ENCODE data around the genes GAREM1, DTNA, ZNF397 and C18orf21.

DNA sequence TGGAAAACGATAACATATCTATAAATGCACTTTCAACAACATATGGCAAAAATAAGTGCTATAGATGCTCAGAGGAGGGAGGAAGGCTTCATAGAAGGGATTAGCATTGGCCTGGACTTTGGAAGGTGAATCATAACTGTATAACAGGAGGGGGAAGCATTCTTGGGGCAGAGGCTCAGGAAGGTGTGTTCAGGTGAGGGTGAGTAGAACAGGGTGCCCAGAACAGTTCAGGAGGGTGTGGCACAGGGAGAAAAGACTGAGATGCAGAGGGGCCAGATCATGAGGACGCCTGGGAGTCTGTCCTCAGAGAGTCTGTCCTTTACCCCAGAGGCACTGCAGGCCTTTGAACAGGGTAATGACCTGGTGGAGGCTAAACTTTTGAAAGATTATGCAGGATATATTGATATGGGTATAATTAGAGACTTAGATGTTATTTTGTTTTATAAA is 29.3 kb upstream of the MEP1B start:
- PRO-cap = unidirectional peak, plus-strand start at position 245 of the sequence

DNA sequence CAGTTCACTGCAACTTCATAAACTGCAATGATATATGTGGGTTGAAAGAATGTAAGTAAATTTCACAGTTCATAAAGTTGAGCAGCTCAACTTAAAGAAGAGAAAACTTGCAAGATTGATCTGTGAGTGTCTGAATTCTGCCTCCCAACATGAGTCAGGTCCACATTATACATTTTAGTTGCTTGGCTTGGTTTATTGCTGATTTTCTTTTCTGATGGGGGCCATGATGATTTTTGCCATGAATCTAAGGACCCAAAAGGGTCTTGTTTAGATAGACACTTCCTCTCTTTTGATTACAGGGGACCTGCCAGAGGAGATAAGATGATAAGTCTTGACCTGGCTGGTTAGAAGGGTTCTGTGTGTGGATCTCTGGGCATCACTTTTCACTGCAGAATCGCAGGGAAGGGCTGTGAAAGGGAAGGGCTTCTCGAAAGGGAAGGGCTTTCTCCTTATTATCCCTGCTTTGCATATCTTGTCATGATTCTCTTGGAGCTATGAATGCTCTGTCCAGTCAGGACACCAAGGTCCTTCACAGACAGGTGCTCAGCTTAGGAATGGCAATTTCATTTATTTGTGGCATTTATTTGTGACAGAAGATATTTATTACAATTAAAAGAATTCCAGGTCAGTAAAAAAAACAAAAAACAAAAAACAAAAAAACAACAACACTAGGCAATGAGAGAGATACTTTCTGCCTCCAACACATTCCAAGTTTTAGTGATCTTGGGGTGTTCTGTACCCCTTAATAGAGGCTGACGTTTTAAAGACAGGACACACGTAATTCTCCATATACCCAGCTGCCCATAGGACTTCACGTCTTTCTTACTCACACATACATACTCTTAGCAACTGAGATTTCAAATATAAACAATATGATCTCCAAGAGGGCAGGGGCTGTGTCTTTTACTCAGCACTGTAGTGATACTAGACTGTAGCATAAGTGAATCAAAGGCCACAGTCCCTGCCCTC is 75.1 kb downstream of the MEP1B start:
- PRO-cap = no peak

DNA sequence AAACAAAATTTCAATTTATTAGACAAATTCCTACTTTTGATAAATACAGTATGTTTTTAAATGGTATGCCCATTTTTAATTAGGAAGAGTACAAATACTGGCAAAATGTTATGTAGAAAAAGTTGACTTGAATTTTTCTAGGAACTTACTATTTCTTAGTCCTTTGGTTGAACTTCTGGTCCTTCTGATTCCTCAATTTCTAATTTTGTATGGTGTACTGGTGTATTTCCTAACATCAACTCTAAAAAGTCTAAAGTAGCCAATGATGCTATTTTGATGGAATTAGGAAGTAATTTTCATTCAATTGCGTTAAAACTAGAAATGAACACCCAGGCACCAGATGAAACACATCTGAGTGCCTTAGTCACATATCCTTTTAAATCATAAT is 119.8 kb downstream of the GAREM1 start:
- PRO-cap = no peak

GRCh38 chr18:32470575-32471452 is at the start of gene GAREM1:
Gene GAREM1 (minus strand): TSS chr18:32470882.
- PRO-cap = bidirectional peak, plus-strand start at chr18:32471001, minus-strand start at chr18:32470749

DNA sequence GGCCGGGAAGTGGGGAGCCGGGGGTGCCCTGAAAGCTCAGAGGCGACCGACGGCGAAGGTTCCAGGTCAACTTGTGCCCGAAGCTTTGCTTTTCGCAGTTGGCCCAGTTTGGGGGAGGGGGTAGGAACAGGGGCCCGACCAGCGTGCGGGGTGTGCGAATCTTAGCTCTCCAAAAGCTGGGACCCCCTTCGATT is 1.9 kb downstream of the KLHL14 start:
- PRO-cap = no peak

- PRO-cap = no peak
These were observed 3.7 kb upstream of the KLHL14 start for GRCh38 chr18:32776480-32776996.

- PRO-cap = no peak
These were observed 304.4 kb downstream of the CCDC178 start for GRCh38 chr18:33135985-33136613.

GRCh38 chr18:34331356-34331810 is 106.7 kb upstream of the NOL4 start:
- PRO-cap = unidirectional peak, minus-strand start at chr18:34331555

- PRO-cap = no peak
These were observed 117.1 kb upstream of the DTNA start for GRCh38 chr18:34592815-34593560.

GRCh38 chr18:34710147-34710410 is at the start of gene DTNA:
Gene DTNA (plus strand): TSS chr18:34710298.
- PRO-cap = no peak

- PRO-cap = unidirectional peak, minus-strand start at chr18:34979047
These were observed 62.2 kb upstream of the MAPRE2 start for GRCh38 chr18:34978745-34979605.

- PRO-cap = no peak
These were observed 2.1 kb upstream of the MAPRE2 start for GRCh38 chr18:35039160-35039552.

DNA sequence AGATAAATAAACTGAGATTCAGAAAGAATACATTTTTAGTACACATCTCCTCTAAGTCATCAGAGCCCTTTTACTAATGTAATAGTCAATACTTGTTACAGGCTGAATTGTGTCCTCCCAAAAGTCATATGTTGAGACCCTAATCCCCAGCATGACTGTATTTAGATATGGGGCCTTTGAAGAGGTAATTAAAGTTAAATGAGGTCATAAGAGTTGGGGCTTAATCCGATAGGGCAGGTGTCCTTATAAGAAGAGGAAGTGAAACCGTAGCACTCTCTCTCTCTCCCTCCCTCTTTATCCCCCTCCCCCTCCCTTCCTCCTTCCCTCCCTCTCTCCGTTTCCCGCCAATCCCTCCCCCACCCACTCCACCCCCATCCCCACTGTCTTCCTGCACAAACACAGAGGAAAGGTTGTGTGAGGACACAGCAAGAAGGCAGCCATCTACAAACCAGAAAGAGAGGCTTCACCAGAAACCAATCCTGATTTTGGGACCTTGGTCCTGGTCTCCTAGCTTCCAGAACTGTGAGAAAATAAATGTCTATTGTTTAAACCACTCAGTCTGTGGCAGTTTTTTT is 66.6 kb upstream of the ZNF397 start:
- PRO-cap = no peak

GRCh38 chr18:35231083-35231354 is 9.8 kb upstream of the ZNF397 start:
- PRO-cap = no peak

- PRO-cap = bidirectional peak, plus-strand start at chr18:35241055, minus-strand start at chr18:35240919; bidirectional peak, plus-strand start at chr18:35241243, minus-strand start at chr18:35241251
These were observed at the start of gene ZNF397 for GRCh38 chr18:35240823-35241966. Gene ZNF397 (plus strand): TSS chr18:35241034.

DNA sequence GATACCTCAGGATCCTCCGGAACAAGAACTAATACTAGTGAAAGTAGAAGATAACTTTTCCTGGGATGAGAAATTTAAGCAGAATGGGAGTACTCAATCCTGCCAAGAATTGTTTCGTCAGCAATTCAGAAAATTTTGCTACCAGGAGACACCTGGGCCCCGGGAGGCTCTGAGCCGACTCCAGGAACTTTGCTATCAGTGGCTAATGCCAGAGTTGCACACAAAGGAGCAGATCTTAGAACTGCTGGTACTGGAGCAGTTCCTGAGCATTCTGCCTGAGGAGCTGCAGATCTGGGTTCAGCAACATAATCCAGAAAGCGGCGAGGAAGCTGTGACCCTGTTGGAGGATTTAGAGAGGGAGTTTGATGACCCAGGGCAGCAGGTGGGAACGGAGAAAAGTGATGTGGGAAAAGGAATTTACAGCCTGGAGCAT is 1.7 kb downstream of the ZNF397 start:
- PRO-cap = no peak

DNA sequence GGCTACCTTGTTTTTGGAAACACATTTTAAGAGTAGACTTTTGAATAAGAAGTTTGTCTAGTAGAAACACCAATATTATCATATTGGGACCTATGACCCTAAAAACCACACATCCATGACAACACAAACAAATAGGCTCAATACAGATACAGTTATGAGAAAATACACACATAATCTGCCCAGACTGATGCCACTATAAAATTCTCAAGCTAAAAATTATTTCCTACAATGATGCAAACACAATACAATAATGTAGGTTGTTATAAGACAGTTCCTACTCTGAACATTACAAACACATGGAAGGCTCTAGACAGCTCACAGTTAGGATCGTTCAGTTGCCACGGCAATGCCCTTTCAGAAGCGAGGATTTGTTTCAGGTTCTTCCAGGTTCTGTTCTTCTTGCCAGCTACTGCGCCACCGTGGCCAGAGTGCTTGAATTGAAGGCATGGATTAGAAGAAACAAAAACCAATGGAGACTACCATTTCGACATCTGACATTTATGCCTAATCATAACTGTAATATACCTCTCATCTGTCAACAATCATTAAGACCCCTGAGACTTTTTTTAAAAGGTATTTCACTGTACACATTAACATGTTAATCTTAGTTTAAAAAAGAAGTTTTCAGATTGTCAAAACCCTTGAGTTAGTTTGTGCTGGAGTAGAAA is 18.6 kb downstream of the INO80C start:
- PRO-cap = unidirectional peak, plus-strand start at position 291 of the sequence

DNA sequence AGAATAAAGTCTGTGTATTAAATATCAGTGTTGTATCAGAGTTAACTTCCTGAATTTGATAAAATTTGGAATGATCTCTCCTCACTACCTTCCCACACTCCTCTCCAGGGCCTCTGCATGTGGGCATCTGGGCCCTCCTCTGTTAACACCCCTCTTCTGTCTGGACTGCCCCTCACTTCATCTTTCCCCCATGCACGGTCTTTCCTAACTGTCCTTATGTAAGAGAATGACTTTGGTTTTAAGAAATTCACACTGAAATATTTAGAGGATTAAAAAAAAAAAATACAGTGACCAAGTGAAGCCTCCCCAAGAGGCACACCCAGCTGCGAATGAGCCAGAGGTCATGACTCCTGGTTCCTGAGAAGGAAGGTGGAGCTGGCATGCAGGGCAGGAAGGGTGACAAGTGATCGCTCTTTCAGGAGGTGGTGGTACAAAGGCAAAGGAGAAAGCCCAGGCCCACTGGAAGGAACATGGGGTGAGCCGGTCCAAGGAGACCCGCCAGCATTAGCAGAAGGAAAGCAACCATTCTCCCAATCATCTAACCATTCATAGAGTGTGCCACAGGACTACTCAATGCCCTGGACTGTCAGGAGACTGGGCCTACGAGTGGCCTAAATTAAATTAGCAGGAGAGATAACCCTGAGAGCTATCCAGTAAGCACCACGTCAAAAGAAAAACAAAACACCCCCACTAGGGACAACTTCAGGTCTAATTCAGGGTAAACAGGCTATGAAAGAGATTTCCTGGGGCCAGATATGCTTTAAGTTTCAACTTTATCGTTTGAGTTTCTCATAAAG is 7.8 kb downstream of the INO80C start:
- PRO-cap = no peak

DNA sequence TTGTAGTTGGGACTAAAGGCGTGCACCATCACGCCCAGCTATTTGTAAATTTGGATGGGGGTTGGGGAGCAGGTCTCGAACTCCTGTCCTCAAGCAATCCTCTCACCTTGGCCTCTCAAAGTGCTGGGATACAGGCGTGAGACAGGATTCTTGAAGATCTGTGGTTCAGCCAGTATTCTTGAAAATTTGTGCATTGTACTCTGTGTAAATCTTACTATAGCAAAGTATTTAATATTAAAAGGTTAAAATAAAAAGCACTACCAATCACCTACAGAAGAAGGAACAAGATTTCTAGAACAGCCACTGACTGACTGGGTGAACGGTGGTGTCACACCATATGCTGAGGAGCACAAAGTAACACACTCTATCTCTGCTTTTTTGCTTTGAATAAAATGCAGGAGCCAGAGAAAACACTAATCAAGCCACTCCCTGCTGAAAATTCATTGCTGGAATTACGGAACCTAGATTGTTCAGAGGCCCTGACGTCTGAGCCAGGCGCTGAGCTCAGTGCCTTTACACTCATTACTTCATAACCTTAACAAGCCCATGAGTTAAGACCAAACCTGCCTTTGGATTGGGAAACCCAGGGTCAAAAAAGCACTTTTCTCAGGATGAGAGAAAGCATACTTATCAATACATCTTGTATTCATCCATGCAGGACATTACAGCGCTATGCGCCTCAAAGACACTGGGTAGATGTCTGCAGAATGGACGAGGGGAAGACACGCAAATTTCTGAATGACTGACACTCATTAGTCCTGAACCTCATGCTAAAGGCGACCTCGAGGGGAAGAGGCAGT is 891 bp downstream of the INO80C start:
- PRO-cap = no peak

GRCh38 chr18:35971883-35972782 is at the start of gene C18orf21:
Gene C18orf21 (plus strand): TSS chr18:35972679.
- PRO-cap = bidirectional peak, plus-strand start at chr18:35972710, minus-strand start at chr18:35972451

Measured in mucosa of descending colon (tissue), 1 donor.